SK-N-SH (cell line): ENCODE results near the genes ARRDC5, SAFB, CATSPERD and NRTN.

- RRBS, result no CpG with 5 or more reads among the region's 8 CpGs
CAGE:
- cytosol, long polyA plus RNA, result no peak
- long polyA plus RNA, result no peak
- nucleus, long polyA plus RNA, result no peak
Measured at GRCh38 chr19:4832106-4832321, 502 bp upstream of the TICAM1 start.

DNA sequence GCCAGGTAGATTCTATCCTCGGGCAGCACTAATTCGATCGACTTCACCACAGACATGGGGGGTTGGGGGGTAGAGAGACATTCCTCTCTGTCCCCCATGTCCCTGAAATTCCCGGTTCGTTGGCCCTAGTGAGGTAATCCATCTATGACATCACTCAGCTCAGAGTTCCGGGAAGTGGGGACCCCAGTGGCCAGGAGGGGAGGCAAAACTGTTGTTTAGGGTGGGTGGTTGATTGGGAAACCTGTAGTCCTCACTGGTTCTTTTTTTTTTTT lies at the start of gene ARRDC5:
ARRDC5 (minus strand) TSS at position 127 of the 272 bp plus-strand sequence.
- RRBS, result no CpG with 5 or more reads among the region's 6 CpGs
CAGE:
- cytosol, long polyA plus RNA, result no peak
- long polyA plus RNA, result no peak
- nucleus, long polyA plus RNA, result no peak

GRCh38 chr19:4916267-4917339 lies 7.3 kb downstream of the UHRF1 start:
- RRBS, result 85% methylated on average over 4 of the region's 44 CpGs
CAGE:
- cytosol, long polyA plus RNA, result no peak
- long polyA plus RNA, result no peak
- nucleus, long polyA plus RNA, result no peak

GRCh38 chr19:4968015-4968360 lies 925 bp upstream of the KDM4B start:
- RRBS, result no CpG with 5 or more reads among the region's 6 CpGs
CAGE:
- cytosol, long polyA plus RNA, result no peak
- long polyA plus RNA, result no peak
- nucleus, long polyA plus RNA, result no peak

GRCh38 chr19:5074655-5075440 lies 105.9 kb downstream of the KDM4B start:
- RRBS, result 92% methylated on average over 7 of the region's 39 CpGs
CAGE:
- cytosol, long polyA plus RNA, result no peak
- long polyA plus RNA, result no peak
- nucleus, long polyA plus RNA, result no peak

GRCh38 chr19:5097573-5098227 lies 128.8 kb downstream of the KDM4B start:
- RRBS, result no CpG with 5 or more reads among the region's 17 CpGs
CAGE:
- cytosol, long polyA plus RNA, result no peak
- long polyA plus RNA, result no peak
- nucleus, long polyA plus RNA, result no peak

DNA sequence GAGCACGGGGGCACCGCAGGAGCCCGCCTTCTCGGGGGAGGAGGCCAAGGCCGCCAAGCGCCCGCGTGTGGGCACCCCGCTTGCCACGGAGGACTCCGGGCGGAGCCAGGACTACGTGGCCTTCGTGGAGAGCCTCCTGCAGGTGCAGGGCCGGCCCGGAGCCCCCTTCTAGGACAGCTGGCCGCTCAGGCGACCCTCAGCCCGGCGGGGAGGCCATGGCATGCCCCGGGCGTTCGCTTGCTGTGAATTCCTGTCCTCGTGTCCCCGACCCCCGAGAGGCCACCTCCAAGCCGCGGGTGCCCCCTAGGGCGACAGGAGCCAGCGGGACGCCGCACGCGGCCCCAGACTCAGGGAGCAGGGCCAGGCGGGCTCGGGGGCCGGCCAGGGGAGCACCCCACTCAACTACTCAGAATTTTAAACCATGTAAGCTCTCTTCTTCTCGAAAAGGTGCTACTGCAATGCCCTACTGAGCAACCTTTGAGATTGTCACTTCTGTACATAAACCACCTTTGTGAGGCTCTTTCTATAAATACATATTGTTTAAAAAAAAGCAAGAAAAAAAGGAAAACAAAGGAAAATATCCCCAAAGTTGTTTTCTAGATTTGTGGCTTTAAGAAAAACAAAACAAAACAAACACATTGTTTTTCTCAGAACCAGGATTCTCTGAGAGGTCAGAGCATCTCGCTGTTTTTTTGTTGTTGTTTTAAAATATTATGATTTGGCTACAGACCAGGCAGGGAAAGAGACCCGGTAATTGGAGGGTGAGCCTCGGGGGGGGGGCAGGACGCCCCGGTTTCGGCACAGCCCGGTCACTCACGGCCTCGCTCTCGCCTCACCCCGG lies 182.6 kb downstream of the KDM4B start:
- RRBS, result 93% methylated on average over 13 of the region's 49 CpGs
CAGE:
- cytosol, long polyA plus RNA, result no peak
- long polyA plus RNA, result no peak
- nucleus, long polyA plus RNA, result no peak

GRCh38 chr19:5165446-5165938 lies 175.1 kb downstream of the PTPRS start:
- RRBS, result no CpG with 5 or more reads among the region's 10 CpGs
CAGE:
- cytosol, long polyA plus RNA, result no peak
- long polyA plus RNA, result no peak
- nucleus, long polyA plus RNA, result no peak

GRCh38 chr19:5273232-5273646 lies 67.4 kb downstream of the PTPRS start:
- RRBS, result no CpG with 5 or more reads among the region's 11 CpGs
CAGE:
- cytosol, long polyA plus RNA, result no peak
- long polyA plus RNA, result no peak
- nucleus, long polyA plus RNA, result no peak

DNA sequence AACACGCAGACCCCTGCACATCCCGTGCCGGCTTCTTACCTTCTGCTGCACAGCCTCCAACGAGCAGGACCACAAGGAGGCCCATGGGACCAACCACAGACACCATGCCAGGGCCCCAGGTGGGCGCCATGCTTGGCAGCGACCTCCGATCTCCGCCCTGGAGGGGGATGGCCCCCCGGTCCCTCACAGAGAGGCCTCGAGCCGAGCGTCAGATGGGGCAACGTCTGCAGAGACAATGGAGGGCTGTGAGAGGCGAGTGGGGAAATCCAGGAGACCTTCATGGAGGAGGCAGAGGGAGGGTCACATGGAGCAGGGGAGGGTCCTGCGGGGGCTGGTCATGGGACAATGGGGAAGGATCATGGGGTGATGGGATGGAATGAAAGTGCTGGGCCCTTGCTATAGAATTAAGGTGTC lies 54.6 kb downstream of the PTPRS start:
- RRBS, result no CpG with 5 or more reads among the region's 15 CpGs
CAGE:
- cytosol, long polyA plus RNA, result start-site peak on the minus strand centred at position 164 of the sequence, 48 bp wide, 35 and 26 reads in 2 replicates
- long polyA plus RNA, result start-site peak on the minus strand centred at position 175 of the sequence, 57 bp wide, 30 and 21 reads in 2 replicates
- nucleus, long polyA plus RNA, result no peak

GRCh38 chr19:5338069-5339234 lies 2.2 kb downstream of the PTPRS start:
- RRBS, result 49% methylated on average over 11 of the region's 52 CpGs
CAGE:
- cytosol, long polyA plus RNA, result no peak
- long polyA plus RNA, result no peak
- nucleus, long polyA plus RNA, result no peak

GRCh38 chr19:5546353-5546837 lies 76.2 kb downstream of the SAFB2 start:
- RRBS, result no CpG with 5 or more reads among the region's 8 CpGs
CAGE:
- cytosol, long polyA plus RNA, result no peak
- long polyA plus RNA, result no peak
- nucleus, long polyA plus RNA, result no peak

GRCh38 chr19:5584664-5584863 lies 38.0 kb downstream of the SAFB2 start:
- RRBS, result no CpG with 5 or more reads among the region's 5 CpGs
CAGE:
- cytosol, long polyA plus RNA, result no peak
- long polyA plus RNA, result no peak
- nucleus, long polyA plus RNA, result no peak

DNA sequence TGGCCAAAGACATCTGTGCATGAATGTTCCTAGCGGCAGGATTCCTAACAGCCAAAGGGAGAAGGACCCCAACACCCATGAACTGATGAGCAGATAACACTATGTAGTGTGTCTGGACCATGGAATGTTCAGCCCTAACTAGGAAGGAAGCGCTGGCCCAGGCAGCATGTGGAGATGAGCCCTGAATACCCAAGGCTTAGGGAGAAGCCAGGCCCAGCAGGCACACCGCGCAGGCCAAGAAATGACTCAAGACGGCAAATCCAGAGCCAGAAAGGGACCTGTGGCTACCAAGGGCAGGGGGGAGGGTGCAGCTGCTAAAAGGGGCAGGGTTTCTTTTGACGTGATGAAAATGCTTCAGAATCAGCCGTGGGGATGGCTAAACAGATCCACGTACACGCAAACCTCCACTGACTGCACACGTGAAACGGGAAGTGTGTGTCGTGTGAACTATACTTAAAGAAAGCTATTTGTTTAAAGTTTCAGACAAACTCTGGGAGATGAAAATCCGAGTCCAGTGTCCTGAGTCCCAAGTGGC lies 34.1 kb downstream of the SAFB2 start:
- RRBS, result no CpG with 5 or more reads among the region's 13 CpGs
CAGE:
- cytosol, long polyA plus RNA, result no peak
- long polyA plus RNA, result no peak
- nucleus, long polyA plus RNA, result no peak

DNA sequence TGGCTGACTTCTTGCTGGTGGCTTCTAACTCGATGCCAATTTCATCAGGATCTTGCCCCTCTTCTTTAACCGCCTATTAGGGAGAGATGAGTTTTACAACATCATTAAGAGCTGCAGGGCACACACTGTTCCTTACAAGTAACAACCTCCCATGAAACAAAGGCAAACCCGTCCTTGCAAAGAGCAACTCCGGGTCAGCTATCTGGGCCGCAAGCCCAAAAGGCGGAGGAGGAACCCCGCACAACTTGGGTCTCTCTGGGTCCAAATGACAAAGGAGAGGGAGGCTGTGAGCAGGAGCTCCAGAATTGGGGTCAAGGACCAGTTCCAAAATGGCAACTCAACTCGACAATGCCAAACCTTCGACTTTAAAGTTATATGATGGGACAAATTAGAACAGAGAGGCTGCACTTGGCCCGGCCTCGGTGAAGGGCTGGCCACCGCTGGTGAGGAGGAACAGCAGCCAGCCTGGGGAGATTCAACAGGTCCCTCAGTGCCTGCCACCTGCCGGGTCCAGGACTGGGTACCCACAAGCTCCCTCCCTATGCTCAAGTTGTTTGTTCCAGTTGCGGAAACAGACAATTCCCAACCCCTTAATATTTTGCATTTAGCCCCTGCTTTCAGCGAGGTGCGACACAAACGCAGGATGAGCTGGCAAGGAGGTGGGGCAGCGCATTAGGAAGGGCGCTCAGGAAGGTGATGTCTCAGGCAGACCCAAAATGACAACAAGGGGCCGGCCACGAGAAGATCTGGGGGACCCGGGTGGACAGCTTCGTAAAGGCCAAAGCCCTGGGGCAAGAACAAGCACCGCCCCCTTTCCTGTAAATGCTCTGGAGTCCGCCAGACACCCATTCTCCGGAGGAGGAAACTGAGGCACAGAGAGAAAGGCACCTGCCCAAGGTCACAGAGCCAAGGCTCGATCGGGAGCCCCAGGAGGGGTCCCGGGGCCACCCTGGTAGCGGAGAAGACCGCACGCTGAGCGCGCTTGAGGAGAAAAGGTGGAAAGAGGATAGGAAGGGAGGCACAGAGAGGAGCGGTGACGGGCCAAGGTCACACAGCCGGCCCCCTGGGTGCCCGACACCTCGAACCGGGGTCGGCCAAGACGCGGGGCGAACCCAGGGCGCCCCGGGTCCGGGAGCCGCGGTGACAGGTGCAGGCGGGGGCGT lies 871 bp downstream of the SAFB2 start:
- RRBS, result 2% methylated on average over 26 of the region's 51 CpGs
CAGE:
- cytosol, long polyA plus RNA, result no peak
- long polyA plus RNA, result no peak
- nucleus, long polyA plus RNA, result no peak

GRCh38 chr19:5622487-5623424 lies at the start of gene SAFB:
Gene SAFB, plus strand, starts transcription at chr19:5623083.
- RRBS, result under 1% methylated on average over 39 of the region's 116 CpGs
CAGE:
- cytosol, long polyA plus RNA, result start-site peak on the minus strand at chr19:5622767-5622804, 115 and 121 reads in 2 replicates; start-site peak on the plus strand at chr19:5623096-5623178, 129 and 494 reads in 2 replicates
- long polyA plus RNA, result start-site peak on the plus strand at chr19:5623096-5623135, 86 and 299 reads in 2 replicates; start-site peak on the plus strand at chr19:5623244-5623256, 29 and 22 reads in 2 replicates
- nucleus, long polyA plus RNA, result start-site peak on the minus strand at chr19:5622774-5622808, 62 and 353 reads in 2 replicates

DNA sequence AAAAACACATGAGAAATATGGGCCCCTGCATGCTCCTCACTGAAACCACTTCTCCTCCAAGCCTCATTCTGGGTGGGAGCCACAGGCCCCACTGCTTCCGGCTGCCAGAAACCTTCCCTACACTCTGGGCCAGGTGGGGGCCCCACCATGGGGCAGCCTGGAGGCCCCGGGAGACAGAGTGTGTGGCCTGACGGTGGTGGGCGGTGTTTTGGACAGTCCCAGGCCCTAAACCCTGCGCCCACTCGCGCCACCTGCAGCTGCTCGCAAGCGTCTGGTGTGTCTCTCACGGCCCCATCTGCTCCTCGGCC lies 5.5 kb downstream of the RPL36 start:
- RRBS, result 93% methylated on average over 2 of the region's 11 CpGs
CAGE:
- cytosol, long polyA plus RNA, result no peak
- long polyA plus RNA, result no peak
- nucleus, long polyA plus RNA, result no peak

DNA sequence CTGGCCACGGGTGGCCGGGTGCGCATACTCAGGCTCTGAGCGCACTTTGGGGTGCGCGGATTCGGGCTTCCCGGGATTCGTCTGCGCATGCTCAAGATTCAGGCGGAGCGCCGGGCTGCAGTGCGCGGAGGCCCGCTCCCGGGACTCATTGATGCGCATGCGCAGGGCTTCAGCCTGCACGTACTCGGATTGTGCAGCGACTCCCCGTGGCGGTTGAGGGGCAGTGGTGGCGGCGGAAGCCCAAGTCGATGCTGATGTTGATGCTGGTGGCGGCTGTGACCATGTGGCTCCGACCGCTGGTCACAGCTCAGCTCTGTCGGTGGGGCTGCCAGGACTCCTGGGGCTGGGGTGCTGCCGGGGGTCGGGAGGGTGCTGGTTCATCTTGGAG lies at the start of gene CATSPERD:
CATSPERD (plus strand) TSS at position 148 of the 388 bp plus-strand sequence.
- RRBS, result 1% methylated on average over 10 of the region's 33 CpGs
CAGE:
- cytosol, long polyA plus RNA, result no peak
- long polyA plus RNA, result no peak
- nucleus, long polyA plus RNA, result no peak

- RRBS, result 3% methylated on average over 53 of the region's 126 CpGs
CAGE:
- cytosol, long polyA plus RNA, result no peak
- long polyA plus RNA, result no peak
- nucleus, long polyA plus RNA, result no peak
Measured at GRCh38 chr19:5804436-5805709, at the start of gene NRTN. Gene NRTN, plus strand, starts transcription at chr19:5805067.

DNA sequence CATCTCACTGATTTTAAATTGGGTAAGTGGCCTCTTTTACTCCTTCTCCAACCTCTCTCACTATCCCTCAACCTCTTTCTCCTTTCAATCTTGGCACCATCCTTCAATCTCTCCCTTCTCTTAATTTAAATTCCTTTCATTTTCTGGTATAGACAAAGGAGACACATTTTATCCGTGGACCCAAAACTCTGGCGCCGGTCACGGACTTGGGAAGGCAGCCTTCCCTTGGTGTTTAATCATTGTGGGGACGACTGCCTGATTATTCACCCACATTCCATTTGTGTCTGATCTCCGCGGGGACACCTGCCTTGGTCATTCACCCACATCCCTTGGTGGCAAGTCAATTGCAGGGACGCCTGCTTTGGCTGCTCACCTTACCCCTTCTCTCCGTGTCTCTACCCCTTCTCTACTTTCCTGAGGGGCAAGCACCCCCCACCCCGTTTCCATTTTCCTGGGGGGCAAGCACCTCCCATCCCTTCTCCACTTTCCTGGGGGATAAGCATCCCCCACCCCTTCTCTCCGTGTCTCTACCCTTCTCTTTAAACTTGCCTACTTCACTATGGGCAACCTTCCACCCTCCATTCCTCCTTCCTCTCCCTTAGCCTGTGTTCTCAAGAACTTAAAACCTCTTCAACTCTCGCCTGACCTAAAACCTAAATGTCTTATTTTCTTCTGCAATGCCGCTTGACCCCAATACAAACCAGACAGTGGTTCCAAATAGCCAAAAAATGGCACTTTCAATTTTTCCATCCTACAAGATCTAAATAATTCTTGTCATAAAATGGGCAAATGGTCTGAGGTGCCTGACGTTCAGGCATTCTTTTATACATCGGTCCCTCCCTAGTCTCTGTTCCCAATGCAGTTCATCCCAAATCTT lies 8.5 kb upstream of the FUT6 start:
- RRBS, result no CpG with 5 or more reads among the region's 15 CpGs
CAGE:
- cytosol, long polyA plus RNA, result no peak
- long polyA plus RNA, result no peak
- nucleus, long polyA plus RNA, result no peak